A172 (cell line): ENCODE data around the genes CDK12 and THRA.

DNA sequence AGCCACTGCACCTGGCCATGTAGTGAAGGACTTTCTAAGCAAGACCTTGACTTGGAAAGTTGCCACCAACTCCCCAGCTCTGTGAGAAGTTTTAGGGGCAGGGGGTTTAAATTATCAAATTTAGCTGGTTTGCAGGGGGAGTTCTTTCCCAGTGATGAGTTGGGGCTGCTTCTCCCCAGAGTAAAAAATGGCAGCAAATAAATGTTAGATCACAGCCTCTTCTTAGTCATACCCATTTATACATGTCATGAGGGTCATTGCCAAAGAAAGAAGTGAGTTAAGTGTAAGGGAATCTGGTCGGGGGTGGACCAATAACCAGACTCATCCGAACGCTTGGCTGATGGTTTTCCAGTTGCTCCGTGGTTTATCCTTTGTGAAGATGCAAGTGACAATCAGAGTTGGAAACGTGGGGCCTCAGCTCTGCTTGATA is 87.1 kb downstream of the PLXDC1 start:
- RAMPAGE, long total RNA = no peak

DNA sequence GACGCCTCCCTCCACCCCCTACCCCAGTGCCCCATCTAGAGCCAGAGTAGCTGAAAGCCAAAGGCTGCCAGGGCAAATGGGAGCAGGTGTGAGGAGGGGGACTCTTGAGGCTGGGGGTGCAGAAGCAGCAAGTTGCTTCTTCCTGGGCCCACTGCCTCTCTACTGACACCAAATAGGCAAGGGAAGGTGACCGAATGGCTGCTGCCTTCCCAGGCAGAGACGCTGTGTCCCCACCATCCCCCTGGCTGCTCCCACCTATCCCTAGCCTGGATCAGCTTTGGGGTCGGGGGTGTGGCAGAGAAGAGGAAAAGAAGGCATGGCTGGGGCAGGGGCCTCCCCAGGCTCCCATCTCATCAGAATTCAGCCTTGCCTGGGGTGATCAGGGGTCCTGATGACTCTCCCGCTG is 775 bp downstream of the PLXDC1 start:
- RAMPAGE, long total RNA = no peak

DNA sequence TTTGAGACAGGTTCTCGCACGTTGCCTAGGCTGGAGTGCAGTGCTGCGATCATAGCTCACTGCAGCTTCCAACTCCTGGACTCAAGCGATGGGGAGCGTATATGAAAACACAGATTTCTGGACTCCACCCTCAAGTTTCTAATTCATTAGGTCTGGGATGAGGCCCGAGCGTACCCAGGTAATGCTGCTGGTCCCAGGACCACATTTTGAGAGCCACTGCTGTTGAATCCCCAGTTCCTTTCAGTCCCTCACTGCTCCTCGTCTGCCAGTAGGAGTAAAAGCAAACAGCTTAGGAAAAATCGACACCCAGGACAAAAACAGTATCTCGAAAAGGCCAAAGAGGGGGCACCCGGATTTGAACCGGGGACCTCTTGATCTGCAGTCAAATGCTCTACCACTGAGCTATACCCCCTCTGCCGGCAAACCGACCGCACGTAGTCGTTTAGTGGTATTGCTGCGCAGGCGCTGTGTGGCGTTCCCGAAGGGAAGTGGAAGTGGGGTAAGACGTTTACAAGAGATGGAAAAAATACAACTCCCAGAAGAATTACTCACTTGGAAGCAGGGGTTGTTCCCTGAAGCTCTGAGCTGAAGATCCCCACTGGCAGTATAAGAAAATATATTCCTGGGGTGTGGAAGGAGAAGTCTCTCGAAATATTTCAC is 2.1 kb upstream of the PLXDC1 start:
- RAMPAGE, long total RNA = no peak

DNA sequence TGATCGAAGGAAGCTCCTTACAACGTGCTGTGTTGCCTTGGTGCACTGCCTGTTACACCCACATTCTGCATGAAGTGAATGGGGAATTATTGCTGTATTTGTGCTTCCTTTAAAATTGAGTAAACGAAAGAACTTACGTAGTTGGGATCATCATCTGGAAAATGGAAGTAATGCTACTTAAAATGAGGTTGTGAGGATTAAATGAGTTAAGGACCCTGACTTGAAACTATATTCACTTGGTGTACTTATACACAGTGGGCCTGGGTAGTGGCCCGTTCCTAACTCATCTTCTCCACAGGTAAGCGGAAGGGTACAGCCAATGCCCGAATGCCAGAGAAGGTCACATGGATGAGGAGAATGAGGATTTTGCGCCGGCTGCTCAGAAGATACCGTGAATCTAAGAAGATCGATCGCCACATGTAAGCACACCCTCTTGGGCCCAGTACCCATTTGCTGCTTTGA is 2.6 kb downstream of the RPL19 start:
- RAMPAGE, long total RNA = no peak

- RAMPAGE, long total RNA = no peak
Observed at GRCh38 chr17:39212162-39212650, 12.1 kb downstream of the RPL19 start.

- RAMPAGE, long total RNA = no peak
Observed at GRCh38 chr17:39400908-39401520, 412 bp downstream of the FBXL20 start.

GRCh38 chr17:39461044-39461614 is at the start of gene CDK12:
Gene CDK12, plus strand, starts transcription at chr17:39461486.
- RAMPAGE, long total RNA = no peak

DNA sequence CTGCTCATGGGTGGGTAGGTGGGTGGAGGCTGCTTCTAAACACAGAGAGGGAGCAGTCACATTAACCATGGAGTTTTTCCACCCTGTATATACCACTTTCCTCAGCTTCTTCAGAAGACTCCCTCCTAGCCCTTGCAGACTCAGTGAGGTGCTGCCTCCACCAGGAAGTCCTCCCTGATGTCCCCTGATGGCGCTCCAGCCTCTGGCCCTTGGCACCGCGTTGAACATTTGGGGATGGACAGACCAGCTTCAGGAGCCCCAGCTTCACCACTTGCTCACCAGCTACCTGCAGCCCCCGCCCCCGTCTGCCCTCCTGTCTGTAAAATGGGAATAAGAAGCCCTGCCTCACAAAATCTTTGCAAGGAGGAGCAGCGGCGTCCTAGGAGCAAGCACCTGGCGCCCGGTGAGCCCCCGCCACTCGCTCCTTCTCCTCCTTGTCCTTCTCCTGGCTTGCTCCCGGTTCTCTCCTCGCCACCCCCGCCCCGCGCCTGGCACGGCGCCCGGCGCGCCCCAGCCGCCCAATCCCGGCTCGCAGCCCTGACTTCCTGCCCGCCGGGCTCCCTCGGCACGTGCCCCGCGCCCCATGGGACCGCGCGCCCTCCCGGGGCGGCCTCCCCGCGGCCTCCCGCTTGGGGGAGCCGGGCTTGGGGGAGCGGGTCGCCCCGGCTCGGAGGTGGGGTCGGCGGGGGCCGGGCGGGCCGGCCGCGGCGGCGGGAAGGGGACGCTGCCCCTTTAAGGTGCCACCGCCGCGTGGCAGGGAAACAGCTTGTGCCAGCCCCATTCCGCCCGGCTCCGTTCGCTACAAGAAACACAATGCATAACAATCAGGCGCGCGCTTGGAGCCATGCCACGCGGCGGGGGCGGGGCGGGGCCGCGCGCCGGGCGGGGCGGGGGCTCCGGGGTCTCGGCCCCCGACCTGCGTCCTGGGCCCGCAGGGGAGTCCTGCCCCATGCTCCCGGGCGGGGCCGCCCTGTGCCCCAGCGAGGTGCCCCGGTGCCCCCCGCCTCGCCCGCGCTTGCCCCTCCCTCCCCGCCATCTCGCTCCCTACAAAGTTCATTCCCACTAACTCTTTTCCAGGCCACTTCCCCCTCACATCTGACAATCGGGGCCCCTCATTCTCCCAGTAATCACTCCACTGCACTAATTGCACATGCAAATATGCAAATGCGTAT is 9.1 kb upstream of the PPP1R1B start:
- RAMPAGE, long total RNA = no peak

DNA sequence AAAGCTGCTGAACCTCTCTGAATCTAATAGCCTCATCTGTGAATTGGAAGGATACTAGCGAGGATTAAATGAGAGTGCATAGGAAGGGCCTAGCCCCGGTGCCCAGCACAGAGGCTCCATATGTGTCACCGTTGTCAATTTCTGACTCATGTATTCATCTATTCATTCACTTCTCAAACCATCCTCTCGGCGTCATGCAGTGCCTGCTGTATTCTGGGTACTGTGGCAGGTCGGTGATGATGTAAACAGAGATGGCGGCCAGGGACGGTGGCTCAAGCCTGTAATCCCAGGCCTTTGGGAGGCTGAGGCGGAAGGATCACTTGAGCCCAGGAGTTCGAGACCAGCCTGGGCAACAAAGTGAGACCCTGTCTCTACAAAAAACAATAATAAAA is 4.4 kb upstream of the PPP1R1B start:
- RAMPAGE, long total RNA = no peak

DNA sequence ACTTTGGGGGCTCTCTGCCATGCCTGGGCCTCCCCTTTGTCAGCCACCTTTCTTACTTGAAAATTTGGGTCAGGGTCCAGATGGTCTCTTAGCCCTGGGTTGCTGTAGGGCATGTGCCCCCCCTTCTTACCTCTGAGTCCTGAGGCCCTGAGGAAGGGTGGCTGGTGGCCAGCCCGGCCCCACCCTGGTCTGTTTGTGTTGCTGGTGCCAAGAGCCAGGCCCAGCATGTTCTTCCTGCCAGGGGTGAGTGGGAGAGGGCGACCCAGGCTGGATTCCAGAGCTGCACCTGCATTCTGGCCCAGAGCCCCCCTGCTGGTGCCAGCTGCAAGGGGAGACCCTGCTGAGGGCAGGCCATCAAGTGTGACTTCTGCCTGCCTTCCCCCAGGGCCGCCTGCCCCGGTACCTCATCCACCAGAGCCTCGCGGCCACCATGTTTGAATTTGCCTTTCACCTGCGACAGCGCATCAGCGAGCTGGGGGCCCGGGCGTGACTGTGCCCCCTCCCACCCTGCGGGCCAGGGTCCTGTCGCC is 2.7 kb upstream of the TCAP start:
- RAMPAGE, long total RNA = no peak

DNA sequence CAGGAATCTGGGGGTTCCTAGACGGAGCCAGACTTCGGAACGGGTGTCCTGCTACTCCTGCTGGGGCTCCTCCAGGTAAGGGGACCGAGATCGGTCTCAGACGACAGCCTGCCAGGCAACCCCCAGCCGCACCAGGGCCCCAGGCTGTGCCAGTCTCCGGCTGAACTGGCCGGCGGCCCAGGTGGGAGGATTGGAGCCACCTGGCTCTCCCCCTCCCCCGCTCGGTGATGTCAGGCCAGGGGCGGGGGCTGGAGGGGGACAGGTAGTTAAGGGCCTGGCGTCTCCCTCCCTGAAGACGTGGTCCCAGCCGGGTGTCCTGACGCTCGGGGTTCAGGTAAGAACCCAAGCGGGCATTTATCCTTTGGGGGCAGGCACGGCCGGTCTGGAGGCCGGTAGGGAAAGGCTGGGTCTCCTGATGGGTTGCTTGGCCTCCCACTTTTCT is 342 bp downstream of the GRB7 start:
- RAMPAGE, long total RNA = no peak

- RAMPAGE, long total RNA = no peak
Observed at GRCh38 chr17:39757779-39758850, 20.4 kb downstream of the GRB7 start.

DNA sequence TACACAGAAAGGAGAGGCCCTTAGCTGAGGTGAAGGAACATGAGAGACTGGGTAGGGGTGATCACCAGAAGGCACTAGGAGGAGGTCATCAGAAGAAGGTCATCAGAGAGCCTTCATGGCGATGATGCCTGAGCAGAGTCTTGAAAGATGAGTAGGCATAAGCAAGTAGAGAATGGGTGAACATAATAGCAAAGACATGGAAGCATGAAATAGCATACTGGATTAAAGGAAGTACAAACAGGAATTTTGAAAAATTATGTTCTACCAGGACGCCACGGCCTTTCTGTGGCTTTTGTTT is 2.9 kb downstream of the IKZF3 start:
- RAMPAGE, long total RNA = no peak

DNA sequence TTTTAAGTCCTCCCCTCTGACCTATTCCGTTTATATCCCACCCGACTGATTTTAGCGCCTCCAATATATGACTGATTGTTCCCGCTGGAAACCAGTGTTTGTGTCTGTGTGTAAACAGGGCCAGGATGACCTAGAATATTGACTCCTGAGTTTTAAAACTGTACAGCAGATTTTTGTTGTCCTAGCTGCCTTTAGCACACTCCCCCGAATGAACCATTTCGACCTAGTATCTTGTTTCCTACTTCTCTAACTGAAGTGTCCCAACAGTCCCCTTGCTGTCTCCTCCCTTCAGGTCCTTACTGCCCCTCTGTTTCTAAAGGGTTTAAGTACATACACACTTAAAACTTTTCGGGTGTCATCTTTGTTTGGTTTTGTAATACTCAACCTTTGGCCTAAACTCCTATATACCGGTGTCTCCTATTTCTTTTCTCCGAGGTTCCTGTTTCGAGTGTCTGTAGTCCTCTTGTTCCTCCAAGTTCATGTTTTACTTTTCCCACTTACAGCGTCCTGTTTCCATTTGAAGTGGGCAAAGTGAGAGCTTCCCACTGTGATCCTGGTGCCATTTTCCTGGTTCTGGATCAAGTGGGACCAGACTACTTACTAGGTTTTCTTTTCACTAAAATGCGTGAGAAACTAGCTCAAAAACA is 980 bp downstream of the PSMD3 start:
- RAMPAGE, long total RNA = no peak

GRCh38 chr17:40018511-40018717 is 3.2 kb downstream of the CSF3 start:
- RAMPAGE, long total RNA = no peak

DNA sequence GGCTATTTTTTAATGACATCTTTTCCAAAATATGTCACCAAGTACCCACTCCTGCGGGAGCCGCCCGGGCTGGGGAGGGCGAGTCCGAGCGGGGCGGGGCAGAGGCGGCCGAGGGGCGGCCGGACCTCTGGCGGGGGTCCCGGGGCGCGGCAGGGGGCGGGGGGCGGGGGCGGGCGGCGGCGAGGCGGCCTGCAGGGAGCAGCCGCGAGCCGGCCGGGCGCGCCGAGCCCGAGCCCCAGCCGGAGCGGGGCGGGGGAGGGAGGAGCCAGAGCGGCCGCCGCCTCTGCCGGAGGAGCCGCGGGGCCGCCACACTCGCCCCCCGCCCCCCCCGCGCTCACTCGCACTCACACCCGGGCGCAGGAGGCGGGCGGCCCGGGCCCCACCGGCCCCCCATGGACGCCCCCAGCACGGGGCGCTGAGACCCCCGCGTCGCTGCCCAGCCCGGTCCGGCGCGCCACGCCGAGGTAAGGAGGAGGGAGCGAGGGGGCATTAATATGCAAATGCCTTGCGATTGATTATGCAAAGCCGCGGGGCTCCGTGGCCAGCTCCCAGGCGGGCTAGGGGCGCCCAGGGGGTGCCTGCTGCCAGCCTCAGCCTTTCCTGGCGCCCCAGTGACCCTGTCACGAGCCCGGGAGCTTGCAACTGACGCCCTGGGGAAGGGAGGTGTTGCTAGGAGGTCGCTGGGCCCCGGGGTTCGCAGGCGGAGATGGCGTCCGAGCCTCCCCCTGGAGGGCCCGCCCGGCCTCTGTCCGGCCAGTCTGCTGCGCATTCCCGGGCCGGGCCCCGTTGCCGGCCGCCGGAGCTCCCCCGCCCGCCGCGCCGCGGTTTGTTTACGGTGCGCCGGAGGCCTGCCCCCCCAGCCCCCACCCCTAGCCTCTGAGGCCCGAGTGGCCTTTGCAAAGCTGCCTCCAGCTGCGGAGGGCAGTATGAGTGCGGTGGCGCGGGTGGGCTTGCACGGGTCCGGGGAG is at the start of gene THRA:
Gene THRA (plus strand): TSS at position 337 of the 968 bp plus-strand sequence.
- RAMPAGE, long total RNA = no peak

DNA sequence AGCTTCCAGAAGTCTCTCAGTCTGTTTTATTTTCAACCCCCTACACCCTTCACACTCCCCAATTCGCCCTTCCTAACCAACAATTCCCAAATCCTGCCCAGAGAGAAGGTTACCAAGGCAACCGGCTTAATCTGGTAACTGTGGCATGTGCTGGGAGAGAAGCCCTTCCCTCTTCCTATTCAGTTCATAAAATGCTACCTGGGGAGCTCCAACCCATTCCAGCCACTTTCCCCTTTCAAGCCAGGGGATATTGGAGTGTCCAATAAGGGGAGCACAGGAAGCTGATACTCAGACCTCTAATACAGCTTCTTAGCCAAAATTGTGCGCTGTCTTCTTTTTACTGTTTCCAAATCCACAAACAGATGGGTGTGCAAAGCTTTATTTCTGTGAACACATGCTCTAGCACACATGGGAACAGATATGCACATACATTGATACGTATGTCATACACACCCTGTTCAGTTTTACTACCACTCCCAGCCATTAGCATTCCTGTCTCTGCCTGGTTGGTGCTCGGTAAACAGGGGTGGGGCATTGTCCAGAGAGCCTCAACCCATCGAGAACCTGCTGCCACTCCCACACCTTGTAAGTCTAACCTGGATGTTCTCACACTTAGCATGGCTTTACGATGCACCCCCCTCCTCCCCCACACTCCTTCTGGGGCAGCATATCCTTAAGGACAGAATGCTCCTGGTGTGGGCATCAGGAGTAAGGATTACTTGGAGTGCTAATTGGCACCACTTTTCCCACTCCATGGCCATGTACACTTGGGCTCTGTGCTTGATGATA is 1.1 kb upstream of the RAPGEFL1 start:
- RAMPAGE, long total RNA = no peak

DNA sequence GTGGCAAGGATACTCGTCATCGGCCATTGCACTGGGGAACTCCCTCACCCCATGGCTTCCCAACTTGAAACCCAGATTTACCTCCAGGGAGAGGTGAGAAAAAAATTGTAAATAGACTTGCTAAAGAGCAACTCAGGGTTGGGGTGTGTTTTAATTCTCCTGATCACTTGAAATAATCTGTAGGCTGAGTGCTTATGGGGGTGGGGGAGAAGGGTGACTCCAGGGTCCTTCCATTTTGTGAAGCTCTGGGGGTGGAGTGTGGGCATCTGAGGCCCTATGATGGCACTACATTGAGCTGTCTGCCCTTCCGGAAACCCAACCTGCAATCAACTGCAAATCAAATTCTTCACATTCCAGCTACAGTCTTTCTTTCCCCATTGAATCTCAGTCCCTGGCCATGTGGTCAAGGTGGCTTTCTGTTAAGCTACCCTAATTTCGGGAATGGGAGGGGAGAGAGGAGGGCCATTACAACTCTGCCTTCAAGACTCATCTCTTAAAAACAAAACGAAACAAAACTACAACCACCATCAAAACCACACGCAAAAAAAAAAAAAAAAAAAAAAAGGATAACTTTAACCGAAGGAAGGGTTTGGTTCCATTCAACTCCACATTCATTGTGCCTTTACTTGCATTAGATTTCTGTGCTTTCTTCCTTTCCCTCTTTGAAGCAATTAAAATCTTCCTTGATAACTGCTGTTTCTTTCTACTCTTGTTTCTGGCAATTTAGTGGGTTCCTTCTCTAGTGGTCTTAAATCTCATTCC is 5.9 kb upstream of the CDC6 start:
- RAMPAGE, long total RNA = no peak

DNA sequence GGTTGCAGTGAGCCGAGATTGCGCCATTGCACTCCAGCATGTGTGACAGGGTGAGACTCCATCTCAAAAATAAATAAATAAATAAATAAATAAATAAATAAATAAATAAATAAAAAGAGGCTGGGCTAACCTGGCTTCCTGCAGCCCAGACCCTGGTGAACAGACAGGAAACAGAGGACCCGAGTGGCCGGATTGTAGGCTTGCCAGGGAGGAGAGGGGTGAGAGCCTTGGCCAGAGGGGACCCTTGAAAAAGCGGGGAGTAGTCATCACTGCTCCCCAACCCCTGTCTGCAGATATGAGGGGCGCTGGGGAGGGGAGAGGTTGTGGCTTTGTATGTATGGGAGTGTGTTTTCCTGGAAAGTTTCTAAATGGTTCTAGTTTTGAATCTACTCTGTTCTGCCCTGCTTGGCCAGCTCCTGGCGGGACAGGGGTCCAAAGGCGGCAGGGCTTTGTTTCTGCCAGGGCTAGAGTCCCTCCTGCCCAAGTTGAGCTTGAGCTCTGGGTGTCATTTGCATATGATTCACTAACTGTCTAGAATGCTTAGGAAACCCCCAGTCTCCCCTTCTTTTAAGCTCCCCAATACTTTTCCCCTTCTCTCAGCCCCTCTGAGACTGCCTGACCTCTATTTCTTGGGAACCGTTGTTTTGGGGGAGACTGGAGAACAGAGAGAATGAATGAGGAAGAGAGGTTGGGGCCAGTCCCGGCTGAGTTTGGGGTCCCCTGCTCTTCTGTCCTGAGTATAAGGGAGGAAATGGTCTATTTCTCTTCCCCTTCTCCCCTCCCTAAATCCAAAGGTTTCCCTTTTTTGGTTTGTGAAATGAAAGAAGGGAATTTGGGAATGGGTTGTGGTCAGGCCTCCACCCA is 16.4 kb downstream of the RARA start:
- RAMPAGE, long total RNA = no peak

DNA sequence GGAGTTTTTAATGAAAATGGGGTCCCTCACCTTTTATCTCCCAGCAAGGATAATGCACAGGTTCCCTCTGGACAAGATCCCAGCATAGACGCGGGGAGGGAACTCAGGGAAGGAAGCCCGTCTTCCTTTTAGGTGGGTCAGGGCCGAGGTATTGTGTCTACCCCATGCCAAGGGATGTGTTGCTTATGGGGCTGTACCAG is 26.6 kb downstream of the GJD3 start:
- RAMPAGE, long total RNA = no peak